ENCODE data around the genes UBR7, ASB2, SERPINA10 and SERPINA6.

GRCh38 chr14:92753220-92753742, 4.9 kb upstream of the LGMN start:
- PRO-cap = no peak
- RAMPAGE, long total RNA = no peak

GRCh38 chr14:92759256-92759758, 10.9 kb upstream of the LGMN start:
- PRO-cap = no peak
- RAMPAGE, long total RNA = no peak

GRCh38 chr14:92917196-92917395, 5.9 kb upstream of the CHGA start:
- PRO-cap = no peak
- RAMPAGE, long total RNA = no peak

DNA sequence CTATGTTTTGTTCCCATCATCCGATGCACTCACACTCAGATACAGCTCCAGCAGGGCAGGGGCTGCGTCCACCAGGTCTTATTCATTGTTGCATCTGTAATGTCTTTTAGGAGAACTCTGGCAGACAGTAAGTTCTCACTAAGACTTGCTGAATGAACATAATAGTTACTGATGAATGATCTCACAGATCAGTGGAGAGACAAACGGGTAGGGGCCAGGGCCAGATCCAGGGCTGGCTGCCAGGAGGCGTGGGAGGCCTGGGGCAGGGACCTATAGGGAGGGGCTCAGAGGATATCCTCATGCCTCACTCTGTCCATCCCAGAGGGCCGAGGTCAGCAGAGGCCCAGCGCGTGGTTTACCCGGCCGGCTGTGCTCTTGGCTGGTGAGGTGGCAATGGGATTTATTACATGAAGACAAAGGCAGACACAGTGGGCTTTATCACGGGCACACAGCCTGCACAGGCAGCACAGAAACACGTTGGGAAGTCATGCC, 85.4 kb downstream of the CHGA start:
- PRO-cap = no peak
- RAMPAGE, long total RNA = no peak

DNA sequence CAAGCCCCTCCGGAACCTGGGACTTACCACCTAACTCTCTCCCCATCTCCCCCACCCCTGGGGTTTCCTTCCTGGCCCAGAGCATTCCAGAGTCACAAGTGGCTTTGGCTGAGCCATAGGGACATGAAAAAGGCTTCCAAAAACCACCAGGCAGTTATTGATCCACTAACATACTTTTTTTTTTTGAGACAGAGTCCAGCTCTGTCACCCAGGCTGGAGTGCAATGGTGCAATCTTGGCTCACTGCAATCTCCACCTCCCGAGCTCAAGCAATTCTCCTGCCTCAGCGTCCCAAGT, 9.0 kb downstream of the ITPK1 start:
- PRO-cap = no peak
- RAMPAGE, long total RNA = no peak

DNA sequence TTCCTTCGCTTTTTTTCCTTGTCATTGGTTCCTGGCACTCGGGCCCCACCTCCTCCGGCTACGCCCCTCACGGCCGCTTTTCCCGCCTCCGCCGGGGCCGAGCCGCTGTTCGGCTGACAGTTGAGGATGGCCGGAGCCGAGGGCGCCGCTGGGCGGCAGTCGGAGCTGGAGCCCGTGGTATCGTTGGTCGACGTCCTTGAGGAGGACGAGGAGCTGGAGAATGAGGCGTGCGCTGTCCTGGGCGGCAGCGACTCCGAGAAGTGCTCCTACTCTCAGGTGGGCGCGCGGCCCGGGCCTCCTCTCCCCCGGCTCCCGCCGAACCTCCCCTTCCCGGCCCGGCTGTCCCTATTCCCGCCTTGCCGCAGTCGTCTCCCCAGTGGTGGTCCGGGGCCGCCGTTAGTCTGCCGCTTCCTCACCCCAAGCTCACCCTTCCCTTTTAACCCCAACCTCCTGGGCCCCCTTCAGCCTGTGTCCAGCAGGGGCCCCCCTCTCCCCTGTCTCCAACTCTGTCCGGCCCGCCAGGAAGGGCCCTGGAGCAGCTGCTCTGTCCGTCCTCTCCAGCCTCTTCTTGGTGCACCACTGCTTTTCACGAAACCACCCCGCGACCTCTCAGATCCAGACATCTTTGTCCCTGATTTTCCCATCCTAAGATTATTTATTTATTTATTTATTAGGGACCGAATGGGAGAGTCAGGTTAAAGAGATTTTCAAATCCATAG, at the start of gene UBR7:
UBR7 (plus strand) TSS at position 91 of the 719 bp plus-strand sequence.
- PRO-cap = bidirectional peak, plus-strand start at position 91 of the sequence, minus-strand start outside the sequence
- RAMPAGE, long total RNA = start-site peak on the plus strand centred at position 103 of the sequence, 6 bp wide, 63 reads; start-site peak on the plus strand centred at position 220 of the sequence, 42 bp wide, 9 reads

DNA sequence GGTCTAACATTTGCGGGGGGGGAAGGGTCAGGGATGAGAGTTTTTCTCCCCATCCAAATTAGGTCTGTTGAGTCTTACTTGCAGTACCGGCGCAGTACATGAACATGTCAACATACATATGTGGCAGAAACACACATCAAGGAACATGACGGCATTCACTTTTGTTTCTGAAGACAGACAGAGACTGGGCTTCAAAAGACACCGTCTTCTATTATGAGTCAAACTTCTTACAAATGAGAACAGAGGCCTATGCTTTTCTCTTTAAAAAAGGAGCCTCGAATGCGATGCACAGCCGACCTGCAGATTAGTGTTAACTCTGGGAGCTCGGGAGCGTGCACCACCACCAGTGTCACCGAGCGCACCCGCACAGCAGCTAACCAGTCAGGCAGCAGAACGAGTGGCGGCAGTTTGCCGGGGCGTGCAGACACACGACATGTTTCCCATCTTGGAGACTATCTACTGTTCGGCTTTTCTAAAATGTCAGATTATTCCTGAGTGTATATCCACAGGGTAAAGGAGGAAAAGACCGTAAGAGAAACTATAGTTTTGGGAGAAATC, 32.9 kb downstream of the UBR7 start:
- PRO-cap = no peak
- RAMPAGE, long total RNA = no peak

- PRO-cap = unidirectional peak, minus-strand start at chr14:93592903
- RAMPAGE, long total RNA = no peak
Measured at GRCh38 chr14:93592732-93593402, 162.1 kb downstream of the UNC79 start.

GRCh38 chr14:93693830-93694499, 94.3 kb downstream of the PRIMA1 start:
- PRO-cap = no peak
- RAMPAGE, long total RNA = no peak

GRCh38 chr14:93702643-93703044, 85.6 kb downstream of the PRIMA1 start:
- PRO-cap = no peak
- RAMPAGE, long total RNA = no peak

GRCh38 chr14:93757072-93757608, 31.1 kb downstream of the PRIMA1 start:
- PRO-cap = no peak
- RAMPAGE, long total RNA = no peak

DNA sequence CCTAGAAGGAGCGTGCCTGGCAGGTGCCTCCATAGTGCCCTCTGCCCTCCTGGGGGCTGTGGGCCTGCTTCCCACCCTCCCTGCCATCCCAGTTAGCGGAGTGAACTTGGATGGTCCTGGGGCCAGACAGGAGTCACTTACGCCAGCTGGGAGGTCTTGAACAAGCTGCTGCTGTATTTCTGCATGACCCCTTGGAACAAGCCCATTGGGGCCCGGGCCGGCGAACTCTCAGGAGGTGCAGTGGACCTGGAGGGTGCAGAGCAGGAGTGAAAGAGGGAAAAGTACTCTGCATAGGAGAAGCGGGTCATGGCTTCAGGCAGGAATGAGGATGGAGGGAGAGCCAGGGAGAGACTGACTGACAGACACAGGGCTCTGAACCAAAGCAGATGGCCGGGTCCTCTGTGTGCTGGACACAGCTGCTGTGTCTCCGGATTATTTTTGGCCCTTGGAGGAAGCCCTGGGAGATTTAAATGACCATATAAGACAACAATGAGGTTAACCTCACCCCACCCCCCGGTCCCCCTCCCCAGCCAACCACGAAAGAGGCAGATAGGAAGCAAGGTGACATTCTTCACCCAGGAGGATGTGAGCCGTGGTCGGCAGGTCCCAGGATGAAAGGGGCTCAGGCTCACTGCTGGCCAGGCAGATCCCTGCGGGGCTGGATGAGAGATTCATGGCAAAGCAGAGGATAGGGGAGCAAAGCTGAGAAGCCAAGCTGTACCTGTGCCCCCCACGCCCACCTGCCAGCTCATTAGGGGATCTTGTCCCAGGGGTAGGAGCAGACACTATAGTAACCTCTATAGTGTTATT, 19.5 kb downstream of the ASB2 start:
- PRO-cap = no peak
- RAMPAGE, long total RNA = no peak

GRCh38 chr14:93975829-93976950, at the start of gene ASB2:
Gene ASB2 (minus strand): TSS chr14:93976570.
- PRO-cap = bidirectional peak, plus-strand start at chr14:93976878, minus-strand start at chr14:93976765
- RAMPAGE, long total RNA = start-site peak on the minus strand at chr14:93976717-93976740, 80 reads

DNA sequence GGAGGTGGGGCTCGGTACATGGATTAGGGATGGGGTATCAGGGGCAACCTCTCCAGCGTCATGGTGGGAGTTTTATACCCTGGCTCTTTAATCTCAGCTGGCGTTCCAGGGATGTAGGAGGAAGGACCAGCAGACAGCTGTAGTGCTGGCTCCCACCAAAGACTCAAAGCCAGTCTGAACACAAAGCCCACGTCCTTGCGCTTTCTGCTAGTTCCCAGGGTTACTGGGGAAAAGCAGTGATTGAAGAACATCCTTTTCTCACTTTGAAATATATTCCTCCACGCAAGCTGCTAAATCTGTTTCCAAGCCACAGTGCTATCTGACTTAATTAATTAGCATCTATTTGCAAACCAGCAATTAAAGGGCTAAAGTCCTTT, 5.3 kb downstream of the OTUB2 start:
- PRO-cap = no peak
- RAMPAGE, long total RNA = no peak

DNA sequence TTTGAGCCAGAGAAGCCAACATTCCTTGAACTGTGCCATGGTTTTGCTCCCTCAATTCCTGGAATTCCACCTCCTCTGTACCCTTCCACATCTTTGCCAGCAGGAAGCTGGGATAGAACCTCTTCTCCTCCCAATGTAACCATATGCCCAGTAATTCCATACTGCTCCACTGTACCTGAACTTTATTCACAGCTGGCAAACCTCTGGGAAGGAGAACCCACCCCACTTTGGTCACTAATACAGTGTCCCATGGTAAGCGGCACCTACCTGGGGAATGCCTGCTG, 26.8 kb downstream of the DDX24 start:
- PRO-cap = no peak
- RAMPAGE, long total RNA = no peak

GRCh38 chr14:94180541-94181120, 6.5 kb downstream of the PPP4R4 start:
- PRO-cap = no peak
- RAMPAGE, long total RNA = no peak

DNA sequence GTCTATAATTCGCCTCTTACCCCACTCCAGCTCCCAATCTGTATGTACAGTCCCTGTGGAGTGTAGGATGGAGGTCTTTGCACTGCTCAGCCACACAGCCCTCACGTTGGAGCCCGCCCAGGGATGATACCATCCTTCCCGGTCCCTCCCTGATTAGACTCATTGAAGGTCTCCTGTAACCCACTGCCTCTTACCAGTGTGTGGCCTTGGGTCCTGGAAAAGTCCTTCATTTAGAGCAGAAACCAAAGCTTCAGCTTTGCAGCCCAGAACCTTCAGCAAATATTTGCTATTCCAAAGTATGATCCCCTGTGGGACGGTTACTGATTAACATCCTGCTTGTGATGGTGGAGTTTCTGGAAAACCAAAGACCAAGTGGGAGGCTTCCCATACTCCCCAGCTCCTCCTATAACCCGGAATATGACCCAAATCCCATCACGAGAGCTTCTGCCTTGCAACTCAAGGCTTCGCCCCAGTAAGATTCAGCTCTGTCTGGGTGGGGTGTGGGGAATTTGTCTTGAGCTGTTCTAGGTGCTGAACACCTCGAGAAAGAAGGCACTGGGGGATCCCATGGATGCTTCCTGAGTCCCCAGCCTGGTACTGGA, at the start of gene SERPINA10:
SERPINA10 (minus strand) TSS at position 274 of the 602 bp plus-strand sequence.
- PRO-cap = no peak
- RAMPAGE, long total RNA = no peak

DNA sequence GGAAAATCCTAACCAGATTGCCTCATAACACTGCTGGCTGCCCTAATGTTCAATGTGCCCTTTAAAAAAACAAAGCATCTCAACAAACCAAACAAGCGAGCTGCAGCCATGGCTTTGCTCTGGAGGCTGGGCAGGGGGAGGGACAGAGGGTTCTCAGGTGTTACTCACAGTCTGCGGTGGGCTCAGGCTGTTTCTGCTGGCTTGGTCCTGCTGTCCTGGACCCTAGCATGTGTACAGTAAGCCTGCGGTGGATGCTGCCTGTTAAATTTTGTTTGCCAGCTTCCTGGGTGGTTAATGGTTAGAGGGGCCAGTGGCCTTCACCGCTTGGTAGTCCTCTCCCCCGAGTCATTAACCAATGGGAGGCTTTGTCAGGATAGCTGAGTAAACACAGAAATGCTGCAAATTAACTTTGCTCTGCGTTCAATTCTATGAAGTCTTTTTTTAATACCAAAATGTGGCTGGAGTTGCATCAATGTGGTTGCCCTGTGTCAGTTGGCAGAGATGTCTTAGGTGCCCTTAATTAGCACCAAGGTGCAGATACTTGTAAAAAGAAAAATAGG, at the start of gene SERPINA6:
SERPINA6 (minus strand) TSS at position 238 of the 560 bp plus-strand sequence.
- PRO-cap = no peak
- RAMPAGE, long total RNA = no peak

- PRO-cap = unidirectional peak, minus-strand start at chr14:94353984
- RAMPAGE, long total RNA = no peak
Measured at GRCh38 chr14:94353739-94354055, 30.6 kb upstream of the SERPINA6 start.

DNA sequence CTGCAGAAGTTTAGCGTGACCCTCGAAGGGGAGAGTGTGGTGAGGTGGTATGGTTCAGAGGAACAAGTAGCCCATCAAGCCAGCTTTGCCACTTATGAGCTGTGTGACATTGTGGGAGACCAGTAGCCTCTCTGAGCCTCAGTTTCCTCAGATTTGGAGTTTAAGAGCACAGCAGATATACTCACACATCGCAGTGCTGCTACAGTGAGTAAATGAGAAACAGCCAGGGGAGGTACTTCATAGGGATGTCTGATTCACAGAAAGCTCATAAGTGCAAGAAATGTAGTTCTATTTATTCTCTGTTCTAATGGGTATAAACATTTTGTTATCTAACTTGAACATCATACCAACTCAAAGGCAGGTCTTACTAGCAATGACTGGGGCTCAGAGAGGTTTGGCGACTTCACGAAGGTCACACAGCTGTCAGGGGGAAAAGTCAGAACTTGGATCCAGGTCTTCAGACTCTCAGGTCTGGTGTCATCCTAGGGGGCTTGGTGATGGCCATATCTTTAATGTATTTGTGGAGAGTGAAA, 11.9 kb downstream of the SERPINA1 start:
- PRO-cap = no peak
- RAMPAGE, long total RNA = no peak

All from vagina (tissue), 1 donor.